Metastatic Liver Carcinoma in the Adrenal Gland (tissue), 2 donors: Measurements from ENCODE around the genes NDUFS2, NR1I3, PCP4L1 and UHMK1.

DNA sequence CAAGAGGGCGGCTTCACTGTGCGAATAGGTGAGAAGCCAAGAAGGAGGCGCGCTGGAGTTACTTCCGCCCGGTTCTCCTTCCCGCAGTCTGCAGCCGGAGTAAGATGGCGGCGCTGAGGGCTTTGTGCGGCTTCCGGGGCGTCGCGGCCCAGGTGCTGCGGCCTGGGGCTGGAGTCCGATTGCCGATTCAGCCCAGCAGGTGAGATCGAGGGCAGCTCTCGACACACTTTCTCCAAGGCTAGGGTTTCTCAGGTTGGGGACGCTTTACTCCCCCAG is at the start of gene NDUFS2:
TSS of gene NDUFS2 (plus strand) at position 86 of the 276 bp plus-strand sequence.
- PRO-cap, 2 experiments = peak in 2 of 2 experiments; most common plus-strand start position 86 of the sequence (in 2)

- PRO-cap, 2 experiments = peak in 2 of 2 experiments; most common plus-strand start chr1:161217177 (in 2); most common minus-strand start chr1:161216989 (in 2)
Observed at GRCh38 chr1:161216643-161217934, 2.0 kb downstream of the FCER1G start.

DNA sequence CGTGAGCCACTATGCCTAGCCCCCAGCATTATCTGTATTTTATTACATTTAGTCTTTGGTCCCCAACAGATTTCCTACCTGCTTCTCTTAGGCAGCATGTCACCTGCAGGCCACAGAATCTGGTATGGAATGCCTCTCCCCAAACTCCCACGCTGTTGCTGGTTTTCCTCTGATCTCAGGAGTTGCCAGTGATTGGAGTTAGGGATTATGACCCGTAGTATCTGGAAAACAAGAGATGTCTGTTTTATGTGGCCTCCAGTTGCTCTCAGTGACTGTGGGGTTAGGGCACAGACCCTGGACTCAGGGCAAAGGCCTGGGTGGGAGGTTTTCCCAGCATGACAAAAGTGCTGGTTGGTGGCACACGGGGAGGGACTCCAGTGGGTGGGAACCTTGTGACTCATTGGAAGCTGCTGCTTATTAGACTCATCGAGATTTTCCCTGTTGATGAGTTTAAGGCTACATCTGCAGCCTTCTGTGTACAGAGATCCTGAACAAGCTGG is at the start of gene NR1I3:
TSS of gene NR1I3 (minus strand) at position 241 of the 500 bp plus-strand sequence.
- PRO-cap, 2 experiments = peak in 2 of 2 experiments; most common plus-strand start position 429 of the sequence (in 2); most common minus-strand start position 274 of the sequence (in 2)

DNA sequence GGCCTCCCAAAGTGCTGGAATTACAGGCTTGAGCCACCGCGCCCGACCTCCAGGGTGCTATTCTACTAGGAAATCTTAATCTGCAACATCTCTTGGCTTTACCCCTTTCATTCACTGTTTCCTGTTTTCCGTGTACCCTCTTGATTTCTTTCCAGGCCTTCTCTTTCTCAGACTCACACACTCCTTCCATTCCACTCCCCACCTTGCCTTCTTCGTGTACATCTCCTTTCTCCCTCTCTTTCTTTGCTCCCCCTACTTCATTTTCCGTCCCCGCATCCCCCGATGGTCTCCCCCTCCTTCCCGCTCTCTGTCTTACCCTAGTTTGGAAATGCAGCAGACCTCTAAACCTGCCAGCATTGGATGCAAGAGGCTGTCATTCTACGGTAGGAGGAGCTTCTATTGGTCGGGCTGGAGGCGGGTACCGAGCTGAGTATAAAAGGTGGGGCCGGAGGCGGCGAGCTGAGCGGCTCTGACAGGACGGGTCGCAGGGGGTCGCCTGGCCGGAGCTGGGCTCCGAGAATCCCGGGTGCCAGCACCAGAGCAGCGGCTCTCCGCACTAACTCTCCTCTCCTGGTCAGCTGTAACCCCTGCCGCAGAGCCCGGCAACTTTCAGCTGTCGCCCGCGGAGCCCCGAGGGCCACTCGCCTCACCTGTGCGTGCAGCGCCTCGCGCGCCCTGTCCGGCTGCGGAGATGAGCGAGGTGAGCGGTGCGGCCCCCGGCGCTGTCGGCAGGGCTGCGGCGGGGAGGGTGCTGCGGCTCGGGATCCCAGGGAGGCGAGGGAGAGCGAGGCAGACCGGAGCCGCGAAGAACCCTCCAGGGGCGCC is at the start of gene PCP4L1:
TSS of gene PCP4L1 (plus strand) at position 462 of the 825 bp plus-strand sequence.
- PRO-cap, 2 experiments = peak in 2 of 2 experiments; most common plus-strand start position 462 of the sequence (in 2); most common minus-strand start position 313 of the sequence (in 1)

DNA sequence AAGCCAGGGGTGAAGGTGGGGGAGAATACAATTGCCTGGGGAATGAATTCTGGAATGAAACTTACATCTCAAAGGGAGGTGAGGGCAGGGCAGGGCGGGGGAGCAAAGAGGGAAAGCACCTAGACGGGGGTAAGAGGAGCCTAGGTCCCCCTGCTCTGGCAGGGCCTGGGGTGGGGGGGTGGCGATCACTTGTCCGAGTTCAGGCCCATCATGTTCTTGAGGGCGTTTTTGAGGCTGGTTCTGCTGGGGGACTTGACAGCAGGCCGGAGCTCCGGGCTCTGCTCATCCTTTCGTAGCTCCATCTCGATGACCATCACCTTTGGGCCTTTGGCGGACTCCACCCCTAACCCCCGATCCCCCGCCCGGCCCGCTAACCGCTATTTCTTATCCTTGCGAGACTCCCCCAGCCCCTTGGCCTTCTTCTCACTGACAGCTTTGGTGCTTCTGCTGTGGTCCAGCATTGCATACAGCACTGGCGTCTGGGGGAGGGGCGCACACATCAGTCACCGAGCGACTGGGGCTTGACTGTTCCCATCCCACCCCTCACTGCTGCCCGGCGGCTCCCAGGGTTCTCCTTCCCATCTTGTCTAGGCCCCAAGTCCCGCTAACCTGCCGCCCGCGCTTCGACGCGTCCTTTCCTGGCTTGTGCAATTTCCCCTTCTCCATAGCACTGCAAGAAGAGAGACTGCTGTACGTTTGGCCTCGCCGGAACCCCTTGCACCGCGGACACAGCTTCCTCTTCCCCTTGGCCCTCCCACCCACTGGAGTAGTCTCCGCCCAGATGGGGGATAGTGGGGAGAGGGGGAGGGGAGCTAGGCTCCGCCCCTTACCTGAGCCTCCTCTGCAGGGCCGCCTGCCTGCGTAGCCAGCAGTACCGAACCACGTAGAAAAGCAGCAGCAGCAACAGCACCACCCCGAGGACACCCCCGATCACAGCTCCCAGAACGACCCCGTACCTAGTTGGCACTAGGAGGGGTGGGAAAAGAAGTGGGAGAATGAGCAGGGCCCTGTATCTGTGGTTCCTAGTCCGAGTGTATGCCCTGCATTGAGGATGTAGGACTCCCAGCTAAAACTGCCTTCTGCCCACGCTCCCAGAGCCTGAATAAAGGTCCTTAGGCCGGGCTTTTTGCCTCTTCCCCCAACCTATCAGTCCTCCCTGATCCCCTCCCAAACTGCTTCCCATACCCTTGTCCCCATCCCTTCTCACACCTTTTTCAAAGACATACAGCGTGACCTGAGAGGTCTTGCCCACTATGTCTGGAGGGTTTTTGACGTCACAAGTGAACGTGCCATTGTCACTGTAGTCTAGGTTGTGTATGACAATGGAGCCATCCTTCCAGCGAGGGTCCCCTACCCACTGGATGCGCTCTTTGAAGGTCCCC is 3.8 kb downstream of the MPZ start:
- PRO-cap, 2 experiments = peak in 2 of 2 experiments; most common plus-strand start position 871 of the sequence (in 1); most common minus-strand start position 717 of the sequence (in 2)

GRCh38 chr1:161307309-161307924 is 2.4 kb downstream of the MPZ start:
- PRO-cap, 2 experiments = no peak in any of the 2 experiments

DNA sequence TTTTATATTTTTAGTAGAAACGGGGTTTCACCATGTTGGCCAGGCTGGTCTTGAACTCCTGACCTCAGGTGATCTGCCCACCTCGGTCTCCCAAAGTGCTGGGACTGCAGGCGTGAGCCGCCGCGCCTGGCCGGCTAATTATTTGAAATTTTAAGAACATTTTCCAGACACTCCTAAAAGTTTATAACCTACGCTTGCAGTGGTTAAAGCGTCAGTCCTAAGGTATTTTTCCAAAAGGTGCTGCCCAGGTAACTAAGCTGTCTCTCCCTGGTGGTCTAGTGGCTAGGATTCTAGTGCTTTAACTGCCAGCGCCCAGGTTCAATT is 52.9 kb upstream of the CFAP126 start:
- PRO-cap, 2 experiments = no peak in any of the 2 experiments

GRCh38 chr1:161506224-161507155 is 1.2 kb downstream of the FCGR2A start:
- PRO-cap, 2 experiments = no peak in any of the 2 experiments

DNA sequence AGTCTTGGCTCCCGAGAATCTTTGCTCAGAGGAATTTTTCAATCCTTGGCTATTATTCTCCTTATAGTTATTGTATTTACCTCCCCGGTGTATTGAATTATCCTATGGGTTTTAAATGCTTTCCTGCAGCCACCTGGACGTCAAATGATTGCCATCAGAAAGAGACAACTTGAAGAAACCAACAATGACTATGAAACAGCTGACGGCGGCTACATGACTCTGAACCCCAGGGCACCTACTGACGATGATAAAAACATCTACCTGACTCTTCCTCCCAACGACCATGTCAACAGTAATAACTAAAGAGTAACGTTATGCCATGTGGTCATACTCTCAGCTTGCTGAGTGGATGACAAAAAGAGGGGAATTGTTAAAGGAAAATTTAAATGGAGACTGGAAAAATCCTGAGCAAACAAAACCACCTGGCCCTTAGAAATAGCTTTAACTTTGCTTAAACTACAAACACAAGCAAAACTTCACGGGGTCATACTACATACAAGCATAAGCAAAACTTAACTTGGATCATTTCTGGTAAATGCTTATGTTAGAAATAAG is 6.4 kb upstream of the HSPA6 start:
- PRO-cap, 2 experiments = no peak in any of the 2 experiments

DNA sequence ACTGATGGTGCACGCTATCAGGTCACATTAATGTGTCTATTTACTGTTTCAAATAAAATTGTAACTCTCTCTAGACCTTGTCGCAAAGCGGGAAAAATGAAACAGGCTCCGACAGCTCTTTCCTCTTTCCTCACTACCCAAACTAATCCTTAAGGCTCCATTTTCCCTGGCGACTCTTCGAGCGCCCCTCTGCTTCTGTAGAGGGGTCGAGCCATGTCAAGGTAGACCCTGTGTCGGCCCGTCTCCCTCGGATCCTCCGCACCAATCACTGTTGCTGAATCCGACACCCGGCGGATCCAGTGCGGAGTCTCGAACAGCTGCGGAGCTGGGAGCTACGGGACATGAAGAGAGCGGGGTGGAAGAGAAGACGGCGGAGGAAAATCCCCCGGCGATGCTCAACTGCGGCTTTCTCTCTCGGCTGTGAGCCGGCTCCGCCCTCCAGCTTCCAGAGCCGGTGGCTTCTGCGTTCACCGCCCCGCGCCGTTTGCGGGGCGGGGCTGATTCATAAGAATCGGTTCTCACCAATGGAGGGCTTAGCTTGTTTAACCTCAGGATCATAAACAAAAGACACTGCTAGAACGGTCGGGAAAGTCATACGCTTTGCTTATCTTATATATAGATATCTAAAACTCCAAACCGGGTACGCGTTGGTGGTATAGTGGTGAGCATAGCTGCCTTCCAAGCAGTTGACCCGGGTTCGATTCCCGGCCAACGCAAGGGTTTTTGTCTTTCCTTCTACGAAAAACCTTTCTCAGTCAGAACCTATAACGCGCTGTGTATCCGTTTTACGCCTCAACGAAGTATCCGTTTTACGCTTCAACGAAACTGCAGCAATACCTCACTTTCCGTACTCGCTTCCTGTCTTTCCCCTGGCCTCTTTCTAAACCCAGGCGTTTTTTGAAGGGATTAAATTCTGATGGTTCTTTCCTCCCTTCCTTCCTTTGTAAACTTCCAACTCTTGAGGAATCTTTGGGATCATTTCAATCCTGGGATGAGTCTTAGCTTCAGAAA is 6.4 kb downstream of the HSPA6 start:
- PRO-cap, 2 experiments = peak in 2 of 2 experiments; most common plus-strand start position 643 of the sequence (in 2); most common minus-strand start position 486 of the sequence (in 2)

DNA sequence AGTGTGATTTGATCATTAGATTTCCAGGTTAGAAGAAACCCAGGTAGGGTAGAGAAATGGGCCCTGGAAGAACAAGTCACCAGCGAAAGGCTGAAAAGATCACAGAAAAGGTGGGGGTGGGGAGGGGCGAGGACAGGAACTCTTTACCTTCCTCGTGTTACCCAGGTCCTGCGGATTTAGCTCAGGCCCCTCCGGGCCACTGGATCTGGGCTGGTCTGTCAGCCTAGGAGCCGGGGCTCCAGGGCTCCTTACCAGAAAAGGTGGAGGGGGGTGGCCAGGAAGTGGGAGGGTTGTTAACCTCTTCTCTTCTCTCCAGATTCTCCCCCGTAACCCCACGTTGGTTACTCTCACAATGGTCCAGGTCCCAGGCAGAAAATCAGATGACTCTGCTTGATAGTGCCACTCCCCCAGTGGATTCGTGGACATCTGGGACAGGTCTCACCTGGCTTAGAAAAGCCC is 795 bp upstream of the FCGR3A start:
- PRO-cap, 2 experiments = no peak in any of the 2 experiments

- PRO-cap, 2 experiments = no peak in any of the 2 experiments
Observed at GRCh38 chr1:161605675-161606382, 25.1 kb downstream of the FCGR3B start.

GRCh38 chr1:161623727-161624223 is 7.2 kb downstream of the FCGR3B start:
- PRO-cap, 2 experiments = no peak in any of the 2 experiments

DNA sequence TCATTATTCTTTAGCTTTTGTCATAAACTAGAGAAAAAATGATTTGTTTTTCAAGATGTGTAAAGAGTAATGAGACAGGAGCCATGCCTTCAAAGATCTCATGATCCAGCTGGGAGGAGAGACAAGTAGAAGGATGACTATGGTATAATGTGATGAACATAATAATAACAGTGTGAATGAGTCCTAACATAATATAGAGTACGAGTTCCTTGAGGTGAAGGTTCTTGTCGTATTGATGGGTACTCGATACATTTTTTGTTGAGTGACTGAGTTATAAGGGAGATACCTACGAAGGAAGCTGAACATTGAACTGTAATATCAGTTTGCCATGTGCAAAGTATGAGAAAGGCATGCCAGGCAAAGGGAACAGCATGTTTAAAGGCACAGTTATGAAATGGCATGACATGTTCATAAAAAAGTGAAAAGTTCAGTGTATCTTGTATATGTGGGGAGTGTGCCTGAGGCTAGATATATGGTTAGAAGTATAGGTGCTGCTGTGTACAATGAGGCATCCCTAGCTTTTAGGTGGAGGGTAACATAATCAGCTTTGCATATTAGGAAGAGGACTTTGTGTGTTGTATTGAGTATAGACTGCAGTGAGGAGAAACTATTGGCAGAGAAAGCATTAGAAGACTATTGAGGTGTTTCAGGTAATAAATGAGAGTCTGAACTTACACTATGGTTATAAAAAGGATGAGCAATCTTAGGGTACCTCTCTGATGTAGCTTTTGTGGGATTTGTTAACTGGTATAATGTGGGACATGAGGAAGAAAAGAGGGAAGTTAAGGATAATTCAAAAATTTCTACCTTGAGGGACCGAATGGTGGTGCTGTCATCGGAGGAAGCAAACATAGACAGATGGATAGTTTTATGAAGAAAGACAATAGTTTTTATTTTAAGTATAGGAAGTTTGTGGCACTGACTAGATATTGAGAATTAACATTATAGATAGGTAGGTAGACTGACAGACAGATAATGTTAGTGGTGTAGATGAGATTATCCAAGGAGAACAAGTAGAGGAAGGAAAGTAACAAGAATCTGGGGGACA is 55.4 kb downstream of the ATF6 start:
- PRO-cap, 2 experiments = no peak in any of the 2 experiments

DNA sequence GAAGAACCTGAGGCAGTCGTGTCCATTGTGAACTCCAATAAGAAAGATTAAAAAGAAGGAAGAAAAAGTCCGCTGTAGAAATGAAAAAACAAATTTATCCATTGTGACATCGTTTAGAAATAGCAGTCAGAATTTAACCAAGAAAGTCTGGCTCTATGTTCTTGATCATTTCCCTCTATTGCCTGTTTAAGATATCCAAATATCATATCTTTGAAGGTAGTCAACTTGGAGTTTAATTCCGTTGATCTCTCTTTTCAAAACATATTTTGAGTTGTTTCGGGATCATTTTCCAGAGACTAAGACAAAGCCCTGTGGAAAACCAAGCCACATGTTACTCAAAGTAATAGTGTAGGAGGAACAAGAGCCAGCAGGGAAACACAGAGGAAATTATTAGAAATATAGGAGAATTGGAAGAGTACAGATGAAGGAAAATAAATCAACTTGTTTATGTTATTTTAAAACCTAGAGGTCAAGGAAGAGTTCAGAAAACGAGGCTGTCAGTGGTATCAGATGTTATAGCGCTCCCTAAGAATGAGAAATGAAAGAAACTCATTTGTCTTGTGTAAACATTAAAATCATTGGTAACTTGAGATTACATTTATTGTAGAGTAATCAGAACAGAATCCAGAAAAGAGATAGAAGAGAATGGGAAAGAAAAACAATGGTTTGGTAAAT is 106.2 kb downstream of the ATF6 start:
- PRO-cap, 2 experiments = no peak in any of the 2 experiments

- PRO-cap, 2 experiments = no peak in any of the 2 experiments
Observed at GRCh38 chr1:162011589-162011971, 12.1 kb downstream of the OLFML2B start.

- PRO-cap, 2 experiments = peak in 1 of 2 experiments; most common plus-strand start chr1:162197202 (in 1)
Observed at GRCh38 chr1:162196965-162197501, 127.5 kb downstream of the NOS1AP start.

DNA sequence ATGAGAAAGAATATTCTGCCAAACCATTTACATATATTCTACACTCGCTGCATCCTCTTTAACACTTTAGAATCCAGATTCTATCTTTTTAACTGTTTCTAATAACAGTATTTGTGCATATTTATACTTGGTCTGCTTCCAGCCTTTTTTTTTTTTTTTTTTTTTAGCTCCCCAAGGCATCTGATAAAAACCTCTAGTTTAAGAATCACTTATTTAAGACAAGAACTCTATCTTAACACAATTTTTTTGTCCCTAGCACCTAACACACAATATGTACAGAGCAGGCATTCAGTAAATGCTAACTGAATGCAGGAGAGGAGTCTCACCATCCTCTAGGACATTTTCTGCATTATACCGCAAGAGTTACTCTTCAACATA is 29.8 kb upstream of the UHMK1 start:
- PRO-cap, 2 experiments = no peak in any of the 2 experiments

DNA sequence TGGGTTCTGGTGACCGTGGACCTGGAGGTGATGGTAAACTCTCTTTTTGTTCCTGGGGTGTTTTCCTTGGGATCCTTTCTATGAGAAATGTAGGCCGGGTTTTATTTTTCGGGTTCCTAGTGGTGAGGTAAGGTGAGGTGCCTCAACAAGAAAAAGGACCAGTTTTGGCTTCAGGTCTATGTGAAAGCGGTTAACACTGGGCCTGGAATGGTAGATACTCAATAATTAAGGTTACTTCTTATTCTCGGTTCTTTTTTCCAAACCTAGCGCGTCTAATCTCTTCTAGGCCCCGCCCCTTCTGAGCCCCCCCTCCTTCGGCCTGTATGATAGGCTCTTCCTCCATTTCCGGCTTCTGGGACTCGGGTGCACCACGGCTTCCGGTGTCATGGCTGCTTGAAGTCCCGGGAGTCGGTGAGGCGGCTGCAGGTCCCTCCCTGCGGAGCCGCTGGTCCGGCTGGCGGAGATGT is at the start of gene UHMK1:
TSS of gene UHMK1 (plus strand) at position 355 of the 467 bp plus-strand sequence.
- PRO-cap, 2 experiments = peak in 2 of 2 experiments; most common plus-strand start position 396 of the sequence (in 2); most common minus-strand start position 300 of the sequence (in 2)

- PRO-cap, 2 experiments = no peak in any of the 2 experiments
Observed at GRCh38 chr1:162581107-162581718, 19.7 kb downstream of the UAP1 start.